REH cell (cell line): ENCODE measurements around a stretch of chr12.

DNA sequence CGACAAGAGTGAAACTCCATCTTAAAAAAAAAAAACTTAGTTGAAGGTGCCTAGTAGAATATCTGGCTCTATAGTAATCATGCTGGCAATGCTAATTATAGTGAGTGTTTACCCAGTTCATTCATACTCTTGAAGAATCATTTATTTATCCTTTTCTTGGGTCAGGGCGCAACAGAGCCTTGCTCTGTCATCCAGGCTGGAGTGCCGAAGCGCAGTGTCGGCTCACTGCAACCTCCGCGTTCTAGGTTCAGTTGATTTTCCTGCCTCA, 239.9 kb downstream of the FBXL14 start:
- PRO-cap, result no peak

- PRO-cap, result no peak
Observed at GRCh38 chr12:1529586-1530634, 64.5 kb downstream of the FBXL14 start.

DNA sequence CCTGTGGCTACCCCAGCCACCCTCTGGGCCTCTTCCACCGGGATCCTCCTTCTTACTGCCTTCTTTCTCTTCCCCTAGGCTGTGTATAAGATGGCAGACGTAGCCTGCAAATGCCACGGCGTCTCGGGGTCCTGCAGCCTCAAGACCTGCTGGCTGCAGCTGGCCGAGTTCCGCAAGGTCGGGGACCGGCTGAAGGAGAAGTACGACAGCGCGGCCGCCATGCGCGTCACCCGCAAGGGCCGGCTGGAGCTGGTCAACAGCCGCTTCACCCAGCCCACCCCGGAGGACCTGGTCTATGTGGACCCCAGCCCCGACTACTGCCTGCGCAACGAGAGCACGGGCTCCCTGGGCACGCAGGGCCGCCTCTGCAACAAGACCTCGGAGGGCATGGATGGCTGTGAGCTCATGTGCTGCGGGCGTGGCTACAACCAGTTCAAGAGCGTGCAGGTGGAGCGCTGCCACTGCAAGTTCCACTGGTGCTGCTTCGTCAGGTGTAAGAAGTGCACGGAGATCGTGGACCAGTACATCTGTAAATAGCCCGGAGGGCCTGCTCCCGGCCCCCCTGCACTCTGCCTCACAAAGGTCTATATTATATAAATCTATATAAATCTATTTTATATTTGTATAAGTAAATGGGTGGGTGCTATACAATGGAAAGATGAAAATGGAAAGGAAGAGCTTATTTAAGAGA, 16.8 kb downstream of the WNT5B start:
- PRO-cap, result no peak

DNA sequence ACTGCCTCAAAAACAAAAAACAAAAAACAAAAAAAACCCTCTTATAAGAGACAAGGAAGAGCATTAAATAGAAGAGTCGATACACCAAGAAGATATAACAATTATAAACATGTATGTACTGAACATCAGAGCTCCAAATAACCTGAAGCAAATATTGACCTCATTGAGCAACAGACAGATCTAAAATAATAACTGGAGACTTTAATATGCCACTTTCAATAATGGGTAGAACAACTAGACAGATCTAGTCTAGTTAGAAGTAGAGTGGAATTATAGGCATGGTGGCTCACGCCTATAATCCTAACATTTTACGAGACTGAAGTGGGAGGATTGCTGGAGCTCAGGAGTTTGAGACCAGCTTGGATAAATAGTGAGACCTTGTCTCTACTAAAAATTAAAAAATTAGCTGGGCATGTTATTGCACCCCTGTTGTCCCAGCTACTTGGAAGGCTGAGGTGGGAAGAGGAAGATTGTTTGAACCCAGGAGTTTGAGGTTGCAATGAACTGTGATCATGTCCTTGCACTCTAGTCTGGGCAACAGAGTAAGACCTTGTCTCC, 55.7 kb downstream of the ADIPOR2 start:
- PRO-cap, result no peak

DNA sequence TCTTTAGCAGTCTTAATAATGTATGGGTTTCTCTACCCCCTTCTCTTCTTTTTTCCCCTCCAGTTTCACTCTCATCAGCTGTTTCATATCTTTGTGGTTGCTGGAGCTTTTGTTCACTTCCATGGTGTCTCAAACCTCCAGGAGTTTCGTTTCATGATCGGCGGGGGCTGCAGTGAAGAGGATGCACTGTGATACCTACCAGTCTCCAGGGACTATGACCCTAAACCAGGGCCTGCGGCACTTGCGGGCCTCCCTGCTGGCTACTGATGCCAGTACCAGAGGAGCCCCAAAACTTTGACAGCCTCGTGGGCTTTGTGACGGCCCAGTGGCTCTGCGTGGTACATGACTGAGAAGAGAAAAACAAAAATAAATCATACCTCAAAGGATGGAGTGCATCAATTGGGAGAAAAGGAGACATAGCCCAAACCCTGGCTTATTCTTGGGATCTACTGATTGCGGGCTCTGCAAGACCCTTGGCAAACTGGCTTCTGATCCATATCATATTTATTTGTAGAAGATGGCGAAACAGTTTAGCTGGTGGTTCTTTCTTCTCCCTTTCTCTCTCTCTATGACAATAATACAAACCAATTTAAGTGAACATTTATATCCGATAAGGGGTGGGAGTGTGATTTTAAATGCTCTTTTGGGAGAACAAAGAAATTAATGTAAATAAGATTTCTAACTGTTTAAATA, 34.3 kb upstream of the LRTM2 start:
- PRO-cap, result no peak

DNA sequence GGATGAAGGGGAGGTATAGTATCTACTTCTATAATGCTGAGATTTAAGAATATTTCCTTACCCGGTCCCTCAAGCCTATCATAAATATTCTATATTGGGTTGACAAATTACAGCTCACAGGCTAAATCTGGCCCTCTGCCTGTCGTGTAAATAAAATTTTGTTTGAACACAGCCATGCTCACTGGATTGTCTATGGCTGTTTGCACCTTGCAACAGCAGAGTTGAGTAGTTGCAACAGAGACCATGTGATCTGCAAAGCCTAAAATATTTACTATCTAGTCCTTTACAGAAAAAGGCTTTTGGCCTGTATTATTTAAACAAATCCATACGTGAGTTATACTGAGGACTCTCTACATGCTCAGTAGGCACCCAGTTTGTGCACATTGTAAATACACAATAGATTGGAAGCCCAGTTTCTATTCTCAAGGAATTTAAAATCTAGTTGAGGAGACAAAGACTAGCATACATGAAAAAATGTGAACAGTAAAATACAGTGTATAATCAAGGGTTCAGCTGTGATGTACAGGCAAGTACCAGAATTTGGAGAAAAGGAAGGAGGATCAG, 8.0 kb upstream of the DCP1B start:
- PRO-cap, result no peak

- PRO-cap, result no peak
Observed at GRCh38 chr12:2054704-2054996, 1.9 kb downstream of the CACNA1C start.

GRCh38 chr12:2084361-2085050, 31.7 kb downstream of the CACNA1C start:
- PRO-cap, result no peak

DNA sequence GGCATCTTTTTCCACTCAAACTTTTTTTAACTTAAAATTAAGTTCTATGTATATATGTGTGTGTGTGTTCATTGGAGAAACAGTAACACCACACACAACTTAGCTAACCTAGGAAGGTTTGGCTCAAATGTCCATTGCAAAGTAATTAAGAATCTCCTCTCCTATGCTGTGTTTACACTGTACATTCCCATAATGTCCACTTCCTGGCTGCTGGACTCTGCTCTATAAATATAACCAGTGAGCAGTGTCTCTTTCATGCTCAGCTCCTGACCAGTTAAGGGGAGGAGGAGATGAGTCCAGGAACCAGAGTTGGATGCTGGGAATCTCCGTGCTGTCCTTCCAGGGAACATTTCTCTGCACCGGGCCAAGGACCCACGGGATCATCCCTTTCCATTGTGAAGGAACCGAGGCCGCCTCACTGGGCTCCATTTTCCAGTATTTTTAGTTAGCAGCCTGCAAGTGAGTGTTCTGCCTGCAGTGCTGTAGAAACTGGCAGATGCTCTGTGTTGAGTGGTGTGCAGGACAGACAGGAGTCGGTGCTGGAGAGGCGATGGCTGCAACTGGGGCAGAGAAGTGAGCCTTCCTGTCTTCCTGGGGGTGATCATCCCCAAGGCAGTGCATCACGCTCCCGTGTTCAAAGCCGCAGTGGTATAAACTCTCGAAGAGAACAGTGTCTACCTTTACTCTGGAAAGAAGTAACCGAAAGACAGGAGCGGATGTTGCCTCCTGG, 195.4 kb downstream of the CACNA1C start:
- PRO-cap, result no peak

DNA sequence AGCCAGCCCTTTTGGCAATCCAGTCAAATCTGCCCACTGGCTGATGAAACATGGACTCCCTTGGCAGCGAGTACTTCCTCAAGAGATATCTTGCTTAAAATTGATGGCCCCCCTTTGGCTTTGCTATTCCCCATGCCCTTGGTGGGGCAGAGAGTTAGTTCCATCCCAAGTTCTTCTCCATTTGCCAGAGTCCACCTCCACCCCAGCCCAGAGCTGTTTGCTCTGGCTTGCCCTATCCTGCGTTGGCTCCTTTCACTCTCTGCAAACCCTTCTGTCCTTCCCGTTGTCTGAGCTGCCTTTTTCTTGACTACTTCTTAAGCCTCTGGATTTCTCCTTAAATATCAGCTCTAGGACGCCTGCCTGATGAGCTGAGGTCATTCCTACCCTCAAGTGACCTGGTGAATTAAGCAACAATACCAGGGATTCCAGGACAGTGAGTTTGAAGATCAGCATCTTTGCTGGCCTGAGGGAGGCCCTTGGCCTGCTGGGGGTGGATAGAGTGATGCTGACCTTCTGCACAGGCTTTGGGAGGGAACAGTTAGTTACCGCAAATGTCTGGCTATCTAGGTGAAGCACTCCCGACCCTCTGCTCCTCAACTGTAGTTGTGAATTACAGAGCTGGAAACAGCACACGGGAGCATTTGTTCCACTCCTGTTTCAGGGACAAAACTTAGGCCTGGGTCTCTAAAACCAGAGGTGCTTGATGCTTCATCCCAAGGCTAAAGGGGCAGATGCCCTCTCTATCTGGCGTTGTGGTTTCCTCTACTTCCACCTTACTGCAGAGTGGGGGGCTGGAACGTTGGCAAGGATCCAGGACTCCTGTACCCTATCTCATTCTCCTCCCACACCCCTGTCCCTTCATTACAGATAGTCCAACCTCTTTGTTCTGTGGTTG, 212.1 kb downstream of the CACNA1C start:
- PRO-cap, result no peak

GRCh38 chr12:2268374-2269384, 215.9 kb downstream of the CACNA1C start:
- PRO-cap, result no peak

- PRO-cap, result unidirectional peak, minus-strand start at chr12:2325917
Observed at GRCh38 chr12:2325589-2326111, 272.9 kb downstream of the CACNA1C start.

DNA sequence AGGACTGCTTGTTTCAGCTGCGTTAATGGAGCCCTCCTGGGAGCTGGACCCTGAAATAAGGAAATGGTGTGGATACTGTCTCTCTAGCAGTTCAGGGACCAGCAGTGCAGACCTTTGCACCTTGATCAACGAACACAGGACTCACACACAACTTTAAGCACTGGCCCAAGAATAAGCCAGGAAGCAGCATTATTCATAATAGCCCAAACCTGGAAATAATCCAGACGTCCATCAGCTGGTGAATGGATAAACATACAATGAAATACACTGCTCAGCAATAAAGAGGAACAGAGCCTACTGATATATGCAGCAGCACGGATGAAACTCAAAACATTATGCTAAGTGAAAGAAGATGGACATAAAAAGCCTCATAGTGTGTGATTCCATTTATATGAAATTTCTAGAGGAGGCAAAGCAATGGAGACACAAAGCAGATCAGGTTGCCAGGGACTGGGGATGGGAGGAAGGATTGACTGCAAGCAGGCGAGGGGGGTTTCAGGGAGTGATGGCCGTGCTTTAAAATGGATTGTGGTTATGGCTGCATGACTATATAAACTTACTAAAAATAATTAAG, 303.9 kb upstream of the FKBP4 start:
- PRO-cap, result no peak

DNA sequence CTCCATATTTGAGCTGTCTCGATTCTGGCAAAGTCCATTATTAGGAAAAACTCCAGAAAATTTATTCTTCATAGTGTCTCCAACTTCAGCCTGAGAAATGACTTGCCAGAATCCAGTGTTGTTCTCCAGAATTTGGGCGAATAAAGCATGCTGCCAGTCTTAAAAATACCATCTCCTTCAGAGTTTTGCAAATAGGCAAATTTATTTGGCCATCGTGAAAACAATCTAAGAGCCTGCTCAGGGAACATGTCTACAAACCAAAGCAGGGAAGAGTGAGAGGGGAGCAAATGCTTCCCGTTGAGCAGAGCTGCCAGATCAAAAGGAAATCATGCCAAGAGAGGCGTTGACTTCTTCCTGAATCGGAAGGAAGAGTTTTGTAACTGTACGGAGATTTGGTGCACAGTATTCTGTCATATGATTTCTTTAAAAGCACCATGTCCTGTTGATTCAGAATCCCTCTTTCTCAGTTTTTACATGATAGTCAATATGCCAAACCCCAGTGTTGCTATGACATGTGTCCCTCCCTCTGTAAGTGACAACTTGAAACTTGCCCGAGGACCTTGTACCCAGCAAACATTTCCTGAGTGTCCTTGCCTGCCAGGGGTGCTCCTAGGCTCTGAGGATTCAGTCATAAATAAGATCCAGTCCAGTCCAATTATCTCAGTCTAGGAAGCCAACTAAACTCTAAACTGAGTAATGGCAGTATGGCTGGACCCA, 300.3 kb upstream of the FKBP4 start:
- PRO-cap, result no peak

DNA sequence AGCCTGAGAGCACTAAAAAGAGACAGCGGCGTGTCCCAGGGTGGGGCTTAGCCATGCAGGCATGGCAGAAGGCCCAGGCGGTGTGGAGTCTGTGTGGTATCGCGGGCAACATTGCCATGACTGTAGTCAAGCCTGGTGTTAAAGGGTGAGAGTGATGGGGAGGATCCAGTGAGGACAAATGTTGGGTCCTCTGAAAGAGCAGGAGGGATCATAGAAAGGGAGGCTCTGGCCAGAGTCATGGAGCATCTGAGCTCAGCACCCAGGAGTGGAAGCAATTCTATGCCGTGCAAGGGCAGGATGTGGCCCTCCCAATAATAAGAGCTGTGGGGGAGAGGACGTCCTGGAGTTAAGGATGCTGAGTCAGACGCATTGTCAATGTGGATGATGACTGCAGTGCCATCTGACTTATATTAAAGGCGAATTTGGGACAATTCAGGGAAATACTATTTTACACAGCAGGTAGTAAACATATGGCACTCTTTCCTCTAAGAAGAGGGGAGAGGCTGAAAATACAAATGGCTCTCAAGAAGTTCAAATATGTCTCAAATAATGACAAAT, 241.1 kb upstream of the FKBP4 start:
- PRO-cap, result no peak

- PRO-cap, result no peak
Observed at GRCh38 chr12:2676630-2676920, 118.2 kb upstream of the FKBP4 start.

DNA sequence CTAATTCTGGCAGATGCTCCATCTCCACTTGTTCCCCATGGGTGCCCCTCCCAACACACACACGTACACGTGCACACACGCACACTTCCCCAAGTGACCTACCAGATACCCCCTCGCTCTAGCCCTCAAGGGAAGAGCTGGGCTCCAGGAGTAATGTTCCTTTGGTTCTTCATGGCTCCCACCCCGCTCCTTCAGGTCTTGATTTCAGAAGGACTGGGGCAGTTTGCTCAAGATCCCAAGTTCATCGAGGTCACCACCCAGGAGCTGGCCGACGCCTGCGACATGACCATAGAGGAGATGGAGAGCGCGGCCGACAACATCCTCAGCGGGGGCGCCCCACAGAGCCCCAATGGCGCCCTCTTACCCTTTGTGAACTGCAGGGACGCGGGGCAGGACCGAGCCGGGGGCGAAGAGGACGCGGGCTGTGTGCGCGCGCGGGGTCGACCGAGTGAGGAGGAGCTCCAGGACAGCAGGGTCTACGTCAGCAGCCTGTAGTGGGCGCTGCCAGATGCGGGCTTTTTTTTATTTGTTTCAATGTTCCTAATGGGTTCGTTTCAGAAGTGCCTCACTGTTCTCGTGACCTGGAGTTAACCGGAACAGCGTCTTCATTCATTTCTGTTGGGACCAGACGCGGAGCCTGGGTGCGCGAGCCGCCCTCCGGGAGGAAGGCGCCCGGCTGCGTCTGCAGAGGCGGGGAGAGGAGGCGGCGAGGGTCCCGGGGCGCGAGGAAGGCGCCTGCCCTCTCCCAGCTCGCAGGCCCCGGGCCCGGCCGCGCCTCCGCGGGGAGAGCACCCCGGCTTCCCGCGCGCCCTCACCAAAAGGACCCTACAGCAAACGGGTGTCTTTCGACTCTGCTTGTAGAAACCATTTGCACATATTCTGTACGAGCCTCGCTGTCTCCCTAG, 103.8 kb upstream of the FKBP4 start:
- PRO-cap, result bidirectional peak, plus-strand start at position 613 of the sequence, minus-strand start at position 453 of the sequence

GRCh38 chr12:2799566-2800292, 5.0 kb downstream of the FKBP4 start:
- PRO-cap, result no peak

- PRO-cap, result no peak
Observed at GRCh38 chr12:2845158-2845808, 10.4 kb upstream of the NRIP2 start.

- PRO-cap, result no peak
Observed at GRCh38 chr12:2854883-2855633, 1.8 kb downstream of the TEX52 start.